Psoas muscle (tissue), 2 donors: ENCODE results near the gene INTS2.

DNA sequence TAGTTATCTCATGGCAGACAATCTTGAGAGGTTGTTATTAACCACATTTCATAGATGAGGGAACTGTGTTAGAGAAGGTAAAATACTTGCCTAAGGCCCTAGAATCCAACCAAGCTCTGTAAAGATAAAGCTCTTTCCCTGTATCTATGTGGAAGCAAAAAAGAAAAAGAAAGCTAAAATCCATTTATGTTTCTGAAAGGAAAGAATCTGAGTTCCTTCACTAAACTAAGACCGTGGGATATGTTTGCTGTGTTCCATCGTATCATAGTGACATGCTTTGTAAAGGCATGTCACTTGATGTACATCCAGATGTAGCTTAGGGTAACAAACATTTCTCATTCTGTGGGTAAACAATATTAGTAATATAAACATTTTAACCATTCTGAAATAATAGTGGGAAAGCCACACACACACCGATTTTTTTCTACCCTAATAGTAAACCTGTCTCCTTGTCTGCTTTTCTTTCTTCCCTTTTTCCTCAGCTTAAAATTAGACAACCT is 78.1 kb downstream of the TUBD1 start:
- PRO-cap, 2 experiments = no peak in any of the 2 experiments

DNA sequence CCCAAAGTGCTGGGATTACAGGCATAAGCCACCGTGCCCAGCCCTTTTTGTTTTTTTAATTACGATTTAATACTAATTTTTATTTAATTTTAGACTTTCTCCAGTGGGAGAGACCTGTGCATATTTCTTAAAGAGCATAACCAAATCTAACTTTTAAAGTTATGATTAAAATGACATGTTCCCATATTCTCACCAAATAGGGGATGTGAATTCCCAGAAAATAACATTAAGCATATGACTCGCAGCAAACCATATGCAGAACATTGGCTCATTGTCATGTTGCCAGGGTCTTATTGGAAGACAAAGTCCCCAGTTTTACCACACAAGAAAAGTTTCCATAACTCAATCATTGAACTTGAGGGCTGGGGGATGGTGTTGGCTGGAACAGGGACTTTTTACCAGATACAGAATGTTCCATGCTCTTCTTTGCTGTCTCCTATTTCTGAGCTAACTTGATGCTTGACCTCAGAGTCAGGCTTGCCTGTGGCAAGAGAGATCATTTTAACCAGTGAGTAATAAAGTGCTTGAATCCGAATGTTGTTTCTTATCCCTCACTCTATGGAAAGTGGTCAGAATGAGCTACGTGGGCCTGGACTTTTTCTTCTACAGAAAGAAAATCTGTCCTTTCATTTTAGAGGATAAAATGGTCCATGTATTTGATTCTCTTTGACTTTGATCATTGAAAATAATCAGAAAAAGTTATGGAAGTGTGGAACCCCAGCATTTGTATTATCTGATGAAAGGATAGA is 67.2 kb downstream of the TUBD1 start:
- PRO-cap, 2 experiments = peak in 2 of 2 experiments; most common plus-strand start position 554 of the sequence (in 2); most common minus-strand start position 439 of the sequence (in 1)

DNA sequence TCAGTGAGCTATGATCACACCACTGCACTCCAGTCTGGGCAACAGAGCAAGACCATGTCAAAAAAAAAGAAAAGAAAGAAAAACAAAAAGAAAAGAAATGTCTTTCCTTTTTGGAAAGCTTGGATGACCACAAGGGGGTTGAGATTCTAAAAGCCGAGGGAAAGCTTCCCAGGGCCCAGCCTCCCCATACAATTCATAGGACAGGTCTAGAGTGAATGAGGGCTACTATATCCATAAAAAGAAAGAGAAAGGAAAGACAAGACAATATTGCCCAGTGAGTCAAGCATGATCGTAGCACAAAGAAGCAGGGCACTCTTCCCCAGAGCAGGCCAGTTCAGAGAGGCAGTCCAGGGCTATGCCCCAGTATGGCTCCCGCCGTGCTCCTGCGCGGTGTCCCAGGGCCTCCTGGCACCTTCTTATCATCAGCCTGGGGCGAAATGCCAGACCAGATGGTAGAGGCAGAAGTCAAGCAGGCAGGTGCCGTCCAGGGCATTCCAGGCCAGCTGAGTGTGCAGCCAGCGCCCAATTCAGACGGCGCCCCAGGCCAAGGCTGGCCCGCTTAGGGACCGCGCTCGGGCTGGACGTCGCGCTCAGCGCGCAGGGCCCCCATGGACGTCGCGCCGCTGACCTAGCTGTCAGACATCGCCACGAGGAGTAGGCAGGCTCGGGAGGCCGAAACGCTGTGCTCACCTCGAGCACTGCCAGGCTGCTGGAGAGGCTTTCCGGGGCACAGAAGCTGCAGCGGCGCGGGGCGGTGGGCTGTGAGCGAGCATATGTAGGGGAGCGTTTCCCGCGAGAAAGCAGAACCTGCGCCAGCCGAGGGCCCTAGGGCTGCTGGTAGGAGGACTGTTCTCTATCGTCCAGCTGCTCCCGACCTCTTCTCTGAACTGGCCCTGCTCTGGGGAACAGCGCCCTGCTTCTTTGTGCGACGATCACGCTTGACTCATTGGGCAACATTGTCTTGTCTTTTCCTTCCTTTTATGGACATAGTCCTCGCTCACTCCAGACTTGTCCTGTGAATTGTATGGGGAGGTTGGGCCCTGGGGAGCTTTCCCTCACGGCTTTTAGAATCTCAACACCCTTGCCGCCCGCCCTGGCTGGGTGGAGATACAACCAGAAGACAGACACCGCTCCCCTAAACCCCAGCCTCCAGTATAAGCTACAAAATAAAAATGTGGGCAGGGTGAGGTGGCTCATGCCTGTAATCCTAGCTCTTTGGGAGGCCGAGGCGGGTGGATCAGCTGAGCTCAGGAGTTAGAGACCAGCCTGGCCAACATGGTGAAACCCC is 8.6 kb upstream of the CA4 start:
- PRO-cap, 2 experiments = no peak in any of the 2 experiments

- PRO-cap, 2 experiments = no peak in any of the 2 experiments
These were observed 99.4 kb downstream of the CA4 start for GRCh38 chr17:60248791-60249864.

GRCh38 chr17:60342056-60342996 is 49.6 kb downstream of the USP32 start:
- PRO-cap, 2 experiments = no peak in any of the 2 experiments

GRCh38 chr17:60487341-60487693 is 38.7 kb downstream of the APPBP2 start:
- PRO-cap, 2 experiments = no peak in any of the 2 experiments

- PRO-cap, 2 experiments = no peak in any of the 2 experiments
These were observed 210.6 kb upstream of the TBX2 start for GRCh38 chr17:61188872-61189629.

GRCh38 chr17:61294779-61295249 is 104.8 kb upstream of the TBX2 start:
- PRO-cap, 2 experiments = no peak in any of the 2 experiments

DNA sequence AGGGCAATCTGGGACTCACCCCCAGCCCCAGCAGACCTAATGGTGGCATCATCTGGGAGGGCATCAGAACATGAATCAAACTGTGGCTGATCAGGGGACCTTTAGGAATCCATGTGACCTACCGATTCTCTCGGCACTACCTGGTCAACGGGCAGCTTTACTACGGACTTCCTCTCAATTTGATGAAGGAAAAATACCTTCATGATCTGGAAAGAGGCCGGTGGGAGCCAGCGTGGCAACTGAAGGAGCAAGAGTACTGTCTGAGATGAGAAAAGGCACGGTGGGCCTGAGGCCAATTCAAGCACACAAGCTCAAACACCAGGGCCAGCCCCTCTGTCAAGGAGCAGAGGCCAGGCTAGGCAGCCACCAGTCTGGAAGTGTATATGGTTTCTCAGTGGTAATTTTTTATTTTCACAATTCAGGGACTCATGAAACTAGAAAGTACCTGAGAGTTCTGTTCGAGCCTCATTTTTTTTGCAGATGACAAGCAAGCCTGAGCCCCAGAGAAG is 5.1 kb upstream of the TBX2 start:
- PRO-cap, 2 experiments = no peak in any of the 2 experiments

DNA sequence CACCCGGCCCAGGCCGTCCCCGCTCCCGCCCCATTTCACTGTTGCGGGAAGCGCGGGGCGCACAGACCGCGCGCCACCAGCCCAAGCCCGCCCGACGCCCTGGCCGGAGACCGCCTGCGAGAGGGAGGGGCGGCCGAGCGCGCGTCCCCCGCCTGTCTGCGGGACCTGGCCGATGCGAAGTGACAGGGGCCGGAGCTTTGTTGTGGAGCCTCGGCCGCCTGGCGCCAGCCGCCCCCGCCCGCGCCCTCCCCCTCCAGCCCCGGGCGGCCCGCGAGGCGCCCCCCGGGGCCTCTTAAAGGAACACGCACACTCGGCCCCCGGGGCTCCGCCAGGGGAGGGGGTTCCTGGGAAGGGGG is 2.6 kb upstream of the TBX2 start:
- PRO-cap, 2 experiments = peak in 2 of 2 experiments; most common minus-strand start position 181 of the sequence (in 2)

DNA sequence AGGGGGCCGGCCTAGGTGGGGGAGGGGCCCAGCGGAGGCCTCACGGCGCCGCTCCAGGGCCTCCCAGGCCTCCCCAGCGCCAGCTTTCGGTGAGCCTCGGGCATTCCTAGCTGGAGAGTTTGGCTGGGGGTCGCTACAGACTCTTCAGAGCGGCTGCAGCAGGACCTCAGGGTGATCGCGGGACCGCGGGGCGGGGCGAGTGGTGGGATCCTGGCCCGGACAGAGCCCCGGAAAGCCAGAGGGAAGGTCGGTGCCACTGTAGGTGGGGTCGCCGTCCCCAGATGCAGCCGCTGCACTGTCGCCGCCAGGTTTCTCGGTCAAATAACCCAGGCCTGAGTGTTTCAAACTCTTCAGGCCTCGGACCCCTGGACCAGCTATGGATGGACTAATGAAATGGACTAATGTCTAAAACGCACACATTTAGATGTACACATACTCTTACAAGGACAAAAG is 2.2 kb upstream of the TBX2 start:
- PRO-cap, 2 experiments = peak in 2 of 2 experiments; most common plus-strand start position 103 of the sequence (in 1)

DNA sequence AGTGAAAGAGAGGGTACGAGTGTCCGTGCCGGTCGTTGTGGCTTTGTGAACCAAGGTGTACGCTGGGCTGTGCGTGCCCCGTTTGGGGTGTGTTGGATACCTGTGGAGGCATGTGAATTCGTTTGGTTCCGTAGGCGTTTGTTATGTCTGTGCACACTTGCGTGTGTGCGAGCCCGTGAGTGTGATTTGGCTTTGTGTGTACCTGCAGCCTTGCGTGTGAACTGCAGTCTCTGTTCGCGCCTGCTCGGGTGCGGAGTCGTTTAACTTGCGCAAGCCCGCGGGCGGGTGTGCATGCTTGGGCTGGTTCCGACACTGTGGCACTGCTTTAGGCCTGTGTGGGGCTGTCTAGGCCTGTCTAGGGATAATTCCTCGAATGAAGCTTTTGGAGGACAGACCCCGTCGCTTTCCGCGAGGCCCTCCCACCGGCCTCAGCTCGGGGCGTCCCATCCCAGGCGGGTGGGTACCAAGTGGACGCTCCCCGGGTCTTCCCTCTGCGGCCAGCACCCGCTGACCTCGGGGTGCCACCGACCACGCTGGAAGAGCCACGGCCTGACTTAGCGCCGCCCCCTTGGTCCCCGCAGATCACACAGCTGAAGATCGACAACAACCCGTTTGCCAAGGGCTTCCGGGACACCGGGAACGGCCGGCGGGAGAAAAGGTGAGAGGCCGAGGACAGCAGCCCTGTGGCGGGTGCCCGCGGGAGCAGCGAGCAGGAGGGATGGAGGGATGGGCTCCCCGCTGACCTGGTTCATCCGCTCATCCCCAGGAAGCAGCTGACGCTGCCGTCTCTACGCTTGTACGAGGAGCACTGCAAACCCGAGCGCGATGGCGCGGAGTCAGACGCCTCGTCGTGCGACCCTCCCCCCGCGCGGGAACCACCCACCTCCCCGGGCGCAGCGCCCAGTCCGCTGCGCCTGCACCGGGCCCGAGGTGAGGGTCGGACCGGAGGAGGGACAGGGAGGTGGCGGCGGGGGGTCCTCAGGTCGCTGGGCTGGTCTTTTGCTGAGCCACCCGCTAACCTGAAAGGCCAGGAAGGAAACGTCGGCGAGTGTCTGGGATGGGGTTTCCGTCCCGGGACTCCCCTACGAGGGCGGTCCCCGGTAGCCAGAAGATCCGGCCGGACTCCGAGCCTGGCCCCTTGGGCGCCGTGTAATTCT is 4.6 kb downstream of the TBX2 start:
- PRO-cap, 2 experiments = no peak in any of the 2 experiments

DNA sequence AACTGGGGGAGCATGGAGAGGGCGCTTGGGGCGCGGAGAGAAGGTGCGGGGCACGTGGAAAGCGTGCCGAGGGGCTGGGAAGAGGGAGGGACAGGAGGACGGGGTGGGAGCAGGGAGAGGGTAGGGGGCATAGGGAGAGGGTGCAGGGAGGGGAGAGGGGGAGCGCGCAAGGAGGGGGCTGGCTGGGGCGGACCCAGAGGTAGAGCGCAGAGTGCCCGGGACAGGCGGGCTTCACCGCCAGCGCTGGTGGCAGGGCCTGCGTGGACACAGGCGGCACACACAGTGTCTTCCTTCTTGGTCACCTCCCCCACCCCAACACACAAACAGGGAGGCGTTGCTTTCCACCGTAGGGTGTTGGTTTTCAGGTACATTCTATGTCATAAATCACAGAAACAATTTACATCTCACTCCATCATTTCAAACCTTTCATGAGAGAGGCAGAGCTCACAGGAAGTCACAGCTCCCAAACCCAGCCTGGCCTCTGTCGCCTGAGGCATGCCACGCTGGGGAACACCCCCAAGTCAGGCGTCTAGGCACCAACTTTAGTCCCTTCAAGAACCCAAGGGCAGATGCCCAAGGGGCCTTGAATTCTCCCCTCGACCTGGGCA is 10.3 kb downstream of the TBX4 start:
- PRO-cap, 2 experiments = no peak in any of the 2 experiments

GRCh38 chr17:61479855-61480412 is 27.7 kb downstream of the TBX4 start:
- PRO-cap, 2 experiments = no peak in any of the 2 experiments

DNA sequence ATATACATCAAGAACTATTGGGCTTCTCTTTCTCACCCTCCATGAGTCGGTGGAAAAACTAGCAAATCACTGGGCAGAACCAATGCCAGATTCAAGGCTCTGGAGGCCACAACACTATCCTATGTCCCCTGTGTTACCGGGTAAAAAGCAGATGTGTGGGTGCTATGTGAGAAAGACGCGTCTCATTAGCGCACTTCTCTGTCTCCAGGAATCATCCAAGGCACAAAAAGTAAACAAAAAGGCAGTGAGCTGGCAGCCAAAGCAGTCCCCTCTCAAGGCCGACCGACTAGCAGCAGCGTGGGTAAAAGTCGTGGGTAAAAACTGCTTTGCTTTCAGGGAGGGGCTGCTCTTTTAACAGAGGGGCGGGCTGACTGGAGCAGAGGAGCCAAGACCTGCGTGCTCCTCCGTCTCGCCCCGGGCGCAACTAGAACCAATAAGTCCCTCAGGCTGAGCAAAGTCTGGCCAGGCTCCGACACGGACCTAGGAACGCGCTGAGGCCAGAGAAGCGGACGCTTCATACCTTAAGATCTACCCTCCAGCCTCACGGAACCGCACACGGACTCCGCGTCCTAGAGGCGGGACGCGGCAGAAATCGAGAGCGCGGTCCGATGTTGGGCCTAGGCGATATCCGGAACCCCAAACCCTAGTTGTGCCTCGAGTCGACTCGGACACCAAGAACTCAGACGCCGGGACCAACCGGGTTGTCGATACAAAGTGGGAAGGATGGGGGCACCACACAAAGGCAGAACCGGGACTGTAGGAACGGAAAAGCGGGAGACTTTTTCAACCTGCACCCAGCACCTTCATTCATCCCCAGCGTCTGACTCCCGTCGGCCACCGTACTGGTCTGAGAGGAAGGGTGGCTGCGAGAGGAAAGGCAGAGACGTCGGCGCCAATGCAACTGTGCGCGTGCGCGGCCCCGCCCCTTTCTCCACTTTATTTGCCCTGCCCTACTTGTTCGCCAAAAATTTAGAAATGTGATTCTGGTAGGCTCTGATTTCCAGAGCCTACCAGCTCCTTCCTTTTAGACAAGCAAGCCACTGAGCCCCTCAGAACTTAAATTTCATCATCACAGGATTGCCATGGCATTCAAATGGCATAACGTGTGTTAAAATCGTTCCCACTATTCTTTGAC is at the start of gene INTS2:
Gene INTS2 (minus strand): TSS at position 849 of the 1,135 bp plus-strand sequence.
- PRO-cap, 2 experiments = peak in 2 of 2 experiments; most common plus-strand start position 357 of the sequence (in 2); most common minus-strand start position 822 of the sequence (in 2)

GRCh38 chr17:61945859-61946703 is 18.3 kb upstream of the INTS2 start:
- PRO-cap, 2 experiments = no peak in any of the 2 experiments

DNA sequence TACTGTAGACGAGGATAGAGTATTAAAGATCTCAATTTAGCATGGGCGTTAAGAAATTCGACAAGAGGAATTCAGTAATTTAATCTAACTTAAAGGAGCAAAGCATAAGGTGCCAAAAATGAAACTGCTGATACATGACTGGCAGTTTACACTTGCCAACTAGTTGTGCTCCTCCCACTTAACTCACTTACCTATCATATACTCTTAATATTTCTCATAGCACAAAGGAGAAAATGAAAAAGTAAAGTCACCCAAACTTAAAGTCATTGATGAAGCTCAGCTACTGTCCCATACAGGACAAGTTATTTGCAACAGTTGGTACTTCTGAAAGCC is 1.1 kb downstream of the MED13 start:
- PRO-cap, 2 experiments = peak in 1 of 2 experiments; most common plus-strand start position 266 of the sequence (in 1)

GRCh38 chr17:62064300-62064725 is 765 bp downstream of the MED13 start:
- PRO-cap, 2 experiments = no peak in any of the 2 experiments

GRCh38 chr17:62171460-62171817 is 106.4 kb upstream of the MED13 start:
- PRO-cap, 2 experiments = no peak in any of the 2 experiments

GRCh38 chr17:62477797-62478791 is 531 bp upstream of the TLK2 start:
- PRO-cap, 2 experiments = peak in 2 of 2 experiments; most common plus-strand start chr17:62478200 (in 2); most common minus-strand start chr17:62478564 (in 1)